Measurements from ENCODE around the gene WDR35.

GRCh38 chr2:16615858-16616719, 49.5 kb downstream of the CYRIA start:
- RRBS = no CpG with 5 or more reads among the region's 19 CpGs

DNA sequence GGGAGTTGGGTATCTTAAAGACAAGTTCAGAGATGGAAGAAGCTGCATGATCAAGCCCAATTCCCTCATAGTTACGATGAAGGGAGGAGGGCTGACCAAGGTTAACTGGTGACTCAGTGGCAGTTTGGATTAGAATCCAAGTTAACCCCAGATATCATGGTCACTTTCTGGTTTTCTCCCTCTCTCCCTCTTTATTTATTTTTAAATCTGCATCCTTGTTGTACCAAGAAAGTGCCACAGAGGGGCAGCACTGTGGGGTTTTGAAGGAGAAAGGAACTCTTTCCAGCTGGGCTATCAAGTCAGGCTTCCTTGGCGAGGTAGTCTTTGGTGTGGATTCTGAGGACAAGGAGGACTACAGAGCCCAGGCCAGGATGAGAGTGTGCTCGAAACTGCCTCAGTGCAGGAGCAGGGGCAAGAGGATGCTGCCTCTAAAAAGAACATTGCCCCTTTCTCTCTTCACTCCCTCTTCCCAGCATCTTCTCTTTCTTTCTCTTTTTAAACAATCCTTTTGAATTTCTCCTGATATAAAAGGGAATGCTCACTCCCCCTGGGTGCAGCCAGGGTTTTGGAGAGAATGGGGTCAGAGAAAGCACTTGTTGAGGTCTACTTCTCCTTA, 47.7 kb downstream of the CYRIA start:
- RRBS = no CpG with 5 or more reads among the region's 3 CpGs

GRCh38 chr2:16628167-16629108, 37.2 kb downstream of the CYRIA start:
- RRBS = no CpG with 5 or more reads among the region's 8 CpGs

- RRBS = no CpG with 5 or more reads among the region's 9 CpGs
Measured at GRCh38 chr2:16656649-16657528, 8.7 kb downstream of the CYRIA start.

GRCh38 chr2:16712904-16713440, 47.3 kb upstream of the CYRIA start:
- RRBS = 56% methylated on average over 3 of the region's 6 CpGs

DNA sequence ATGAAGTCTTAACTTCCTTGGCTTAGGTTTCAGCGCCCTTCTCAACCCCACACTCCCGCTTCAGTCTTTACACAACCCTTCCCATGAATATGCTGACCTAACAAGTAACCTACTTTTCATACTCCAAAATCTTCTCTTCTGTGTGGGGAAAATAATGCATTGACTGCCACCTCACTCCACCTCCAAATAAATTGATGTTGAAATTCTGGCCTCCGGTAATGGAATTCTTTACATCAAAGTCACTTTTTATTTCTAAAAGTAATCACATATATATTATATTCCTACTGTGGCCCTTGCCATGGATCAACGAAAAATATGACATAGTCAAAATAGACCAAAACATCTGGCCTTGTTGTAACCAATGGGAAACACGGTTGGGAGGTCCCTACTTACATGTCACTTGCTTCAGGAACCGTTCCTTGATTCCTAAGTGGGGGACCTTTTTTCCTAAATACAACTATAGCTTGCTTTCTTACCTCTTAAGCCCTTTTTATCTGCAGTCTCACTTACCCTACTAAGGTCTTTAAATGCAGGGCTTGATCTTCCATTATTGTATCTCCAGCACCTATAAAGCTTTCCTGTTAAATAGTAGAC, 1.0 kb downstream of the GEN1 start:
- RRBS = no CpG with 5 or more reads among the region's 6 CpGs

GRCh38 chr2:17756672-17757017, 2.7 kb downstream of the GEN1 start:
- RRBS = no CpG with 5 or more reads among the region's 5 CpGs

GRCh38 chr2:18311234-18311623, 249.2 kb downstream of the RDH14 start:
- RRBS = no CpG with 5 or more reads among the region's 5 CpGs

DNA sequence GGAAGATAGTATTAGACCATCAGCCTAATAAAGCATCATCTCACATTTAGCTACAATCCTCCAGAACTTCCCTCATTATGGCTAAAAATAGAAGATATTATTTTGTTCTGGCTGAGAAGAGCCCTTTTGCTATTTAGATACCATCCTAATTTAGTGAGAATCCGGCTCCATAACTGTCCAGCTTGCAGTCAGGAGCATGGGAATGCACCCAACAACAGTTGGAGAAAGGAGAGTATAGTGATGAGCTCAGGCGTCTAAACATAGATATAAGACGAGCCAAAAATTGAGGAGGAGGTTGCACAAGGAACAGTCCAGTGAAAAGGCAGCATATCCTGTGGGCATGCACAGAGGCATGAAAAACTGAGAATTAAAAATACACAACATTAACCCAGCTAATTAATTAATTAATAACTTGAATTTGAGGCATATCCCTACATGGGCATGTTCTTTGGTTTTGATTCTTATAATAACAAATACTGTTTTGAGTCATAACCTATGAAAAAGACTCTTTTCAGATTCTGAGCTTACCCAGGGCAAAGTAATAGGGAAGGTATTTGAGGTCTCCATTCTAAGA, 311.4 kb downstream of the OSR1 start:
- RRBS = no CpG with 5 or more reads among the region's 3 CpGs

- RRBS = 8% methylated on average over 12 of the region's 69 CpGs
Measured at GRCh38 chr2:19356974-19358222, 1.0 kb downstream of the OSR1 start.

- RRBS = 2% methylated on average over 13 of the region's 35 CpGs
Measured at GRCh38 chr2:19362878-19363517, 4.6 kb upstream of the OSR1 start.

DNA sequence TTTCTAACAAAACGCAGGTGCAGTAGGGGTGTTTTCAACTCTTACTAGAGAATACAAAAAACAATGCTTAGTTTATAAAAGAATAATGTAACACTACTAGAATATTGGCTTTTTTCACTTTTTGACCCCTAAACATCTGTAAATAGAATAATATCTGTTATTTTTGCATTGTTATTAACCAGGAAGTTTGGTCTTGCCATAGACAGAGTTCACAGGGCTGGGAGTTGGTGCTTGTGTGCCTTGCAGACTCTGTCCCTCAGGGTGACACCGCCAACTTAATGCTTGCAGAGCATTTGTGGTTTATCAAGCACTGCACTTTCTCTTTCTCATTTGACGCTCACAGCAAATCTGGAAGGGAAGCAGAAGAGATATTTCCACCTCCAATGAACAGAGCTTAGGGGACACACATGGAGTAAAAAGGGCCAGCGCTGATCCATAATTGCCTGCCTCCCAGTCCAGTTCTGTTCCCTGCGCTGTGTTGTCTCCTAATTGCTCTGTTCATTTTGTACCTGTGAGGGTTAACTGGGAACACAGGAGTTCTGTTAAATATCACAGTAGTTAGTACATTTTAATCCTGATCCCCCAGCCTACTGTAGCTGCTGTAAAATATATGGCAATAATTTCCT, 182.3 kb upstream of the OSR1 start:
- RRBS = no CpG with 5 or more reads among the region's 5 CpGs

DNA sequence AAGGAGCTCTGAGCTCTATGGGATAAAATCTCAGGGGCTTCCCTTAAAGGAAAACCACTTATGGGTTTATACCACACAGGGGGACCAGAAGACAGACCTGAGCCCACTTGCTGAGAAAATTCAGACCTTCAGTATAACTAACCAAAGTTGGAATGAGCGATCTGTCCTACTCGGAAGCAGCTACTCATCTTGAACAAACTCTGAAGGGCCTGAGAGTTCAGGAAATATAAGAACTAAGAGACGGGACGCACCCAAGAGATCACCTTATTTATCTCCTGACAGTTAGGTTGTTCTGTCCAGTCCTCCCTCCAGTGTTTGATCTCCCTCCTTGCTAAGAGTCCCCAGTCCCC, 239.1 kb upstream of the OSR1 start:
- RRBS = no CpG with 5 or more reads among the region's 4 CpGs

DNA sequence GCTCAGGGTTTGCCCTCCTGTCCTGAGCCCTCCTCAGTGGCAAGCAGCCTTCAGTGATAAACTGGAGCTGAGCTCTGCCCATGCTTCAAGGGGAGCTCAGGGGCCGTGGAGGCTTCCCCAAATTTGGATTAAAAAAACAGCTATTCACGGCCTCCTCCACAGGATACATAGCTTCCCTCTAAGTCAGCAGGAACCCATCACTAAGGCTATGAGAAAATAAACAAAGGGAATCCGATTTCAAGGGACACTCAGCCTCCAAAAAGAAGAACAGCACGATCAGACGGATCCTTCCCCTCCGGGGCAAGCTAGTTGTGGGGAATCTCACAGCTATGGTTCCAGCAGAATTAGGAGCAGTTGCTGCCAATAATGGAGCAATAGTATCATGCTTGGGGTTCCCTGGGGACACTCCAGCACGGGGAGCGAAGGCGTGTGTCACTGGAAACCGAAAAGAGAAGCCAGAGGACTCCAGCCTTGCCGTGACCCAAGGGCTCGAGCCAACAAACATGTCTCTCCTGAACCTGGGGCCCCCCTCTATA, 163.1 kb downstream of the TTC32 start:
- RRBS = no CpG with 5 or more reads among the region's 12 CpGs

DNA sequence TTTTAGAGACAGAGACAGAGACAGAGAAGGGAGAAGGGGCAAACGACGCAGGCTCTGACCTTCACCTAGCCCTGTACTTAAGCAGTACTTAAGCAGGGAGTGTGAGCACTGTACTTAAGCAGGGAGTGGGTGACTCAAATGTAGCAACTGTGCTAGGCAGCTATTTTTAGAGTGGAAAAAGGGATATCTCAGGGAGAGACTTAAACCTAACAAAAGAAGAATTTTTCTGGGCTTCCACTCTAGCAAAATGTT, 154.5 kb downstream of the TTC32 start:
- RRBS = no CpG with 5 or more reads among the region's 2 CpGs

DNA sequence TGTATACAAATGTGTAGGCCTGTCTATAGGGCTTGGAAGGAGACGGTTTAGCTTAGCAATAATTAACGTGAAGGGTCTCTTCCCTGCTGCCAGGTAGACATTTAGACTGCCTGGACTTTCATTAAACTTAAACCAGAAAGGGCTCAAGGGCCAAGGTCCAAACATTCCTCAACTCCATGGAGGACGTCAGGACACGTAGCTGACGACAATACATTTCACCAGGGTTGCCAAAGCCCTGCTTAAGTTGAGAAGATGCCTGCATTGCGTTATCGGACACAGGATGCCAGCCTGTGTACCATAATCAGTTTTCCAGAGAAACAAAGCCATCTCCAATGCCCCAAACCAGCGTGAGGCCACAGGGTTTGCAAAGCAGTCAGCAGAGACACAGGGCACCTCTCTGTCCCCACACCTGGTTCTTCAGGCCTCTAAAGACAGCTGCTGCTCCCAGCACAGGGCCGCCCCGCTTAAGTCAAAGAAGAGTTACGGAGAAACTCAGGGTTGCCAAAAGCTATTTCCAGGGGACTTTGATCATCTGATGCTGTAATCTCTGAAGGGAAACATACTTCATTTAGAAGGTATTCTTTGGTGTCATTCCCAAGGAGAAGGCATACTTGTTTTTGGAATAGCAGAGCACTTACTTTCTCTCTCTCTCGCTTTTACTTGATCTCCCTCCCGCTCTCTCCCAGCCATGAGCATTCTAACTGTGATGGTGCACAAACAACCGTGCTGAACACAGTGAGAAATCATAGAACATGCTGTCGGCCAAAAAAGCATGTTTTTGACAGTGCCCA, 46.1 kb downstream of the TTC32 start:
- RRBS = no CpG with 5 or more reads among the region's 15 CpGs

DNA sequence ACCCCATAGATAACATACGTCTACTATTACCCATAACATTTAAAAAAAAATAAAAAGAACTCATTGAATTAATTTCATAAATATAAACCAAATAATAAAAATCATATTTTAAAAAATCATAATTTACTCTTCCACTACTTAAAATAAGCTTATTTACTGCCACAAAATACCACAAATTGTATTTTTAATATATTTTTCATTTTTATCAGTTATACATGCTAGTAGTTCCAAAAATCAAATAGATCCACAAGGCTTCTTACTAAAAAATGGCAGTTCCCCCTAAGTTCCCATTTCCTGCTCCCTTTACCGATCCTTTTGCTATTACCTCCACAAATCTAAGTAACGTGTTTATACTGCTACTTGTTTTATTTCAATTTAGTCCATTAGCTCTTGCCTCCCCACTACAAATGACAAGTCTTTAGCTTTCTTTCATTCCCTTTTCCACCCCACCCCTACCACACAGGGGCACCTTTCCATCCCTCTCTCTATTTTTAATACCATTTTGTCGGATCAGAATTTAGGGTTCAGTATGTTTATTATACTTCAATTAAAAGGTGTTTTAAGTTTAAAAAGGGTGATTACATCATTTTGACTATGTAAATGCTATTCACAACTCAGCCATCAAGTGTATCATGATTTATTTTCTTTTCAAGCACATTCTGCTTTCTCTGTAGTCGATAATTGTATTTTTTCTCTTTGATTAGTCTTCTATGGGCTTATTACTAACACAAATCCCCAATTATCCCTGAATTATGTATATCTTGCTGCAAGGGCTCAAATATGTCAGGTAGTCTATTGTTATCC, 27.0 kb downstream of the WDR35 start:
- RRBS = no CpG with 5 or more reads among the region's 5 CpGs

- RRBS = 2% methylated on average over 4 of the region's 51 CpGs
Measured at GRCh38 chr2:19989983-19990422, at the start of gene WDR35. Gene WDR35, minus strand, starts transcription at chr2:19990105.

DNA sequence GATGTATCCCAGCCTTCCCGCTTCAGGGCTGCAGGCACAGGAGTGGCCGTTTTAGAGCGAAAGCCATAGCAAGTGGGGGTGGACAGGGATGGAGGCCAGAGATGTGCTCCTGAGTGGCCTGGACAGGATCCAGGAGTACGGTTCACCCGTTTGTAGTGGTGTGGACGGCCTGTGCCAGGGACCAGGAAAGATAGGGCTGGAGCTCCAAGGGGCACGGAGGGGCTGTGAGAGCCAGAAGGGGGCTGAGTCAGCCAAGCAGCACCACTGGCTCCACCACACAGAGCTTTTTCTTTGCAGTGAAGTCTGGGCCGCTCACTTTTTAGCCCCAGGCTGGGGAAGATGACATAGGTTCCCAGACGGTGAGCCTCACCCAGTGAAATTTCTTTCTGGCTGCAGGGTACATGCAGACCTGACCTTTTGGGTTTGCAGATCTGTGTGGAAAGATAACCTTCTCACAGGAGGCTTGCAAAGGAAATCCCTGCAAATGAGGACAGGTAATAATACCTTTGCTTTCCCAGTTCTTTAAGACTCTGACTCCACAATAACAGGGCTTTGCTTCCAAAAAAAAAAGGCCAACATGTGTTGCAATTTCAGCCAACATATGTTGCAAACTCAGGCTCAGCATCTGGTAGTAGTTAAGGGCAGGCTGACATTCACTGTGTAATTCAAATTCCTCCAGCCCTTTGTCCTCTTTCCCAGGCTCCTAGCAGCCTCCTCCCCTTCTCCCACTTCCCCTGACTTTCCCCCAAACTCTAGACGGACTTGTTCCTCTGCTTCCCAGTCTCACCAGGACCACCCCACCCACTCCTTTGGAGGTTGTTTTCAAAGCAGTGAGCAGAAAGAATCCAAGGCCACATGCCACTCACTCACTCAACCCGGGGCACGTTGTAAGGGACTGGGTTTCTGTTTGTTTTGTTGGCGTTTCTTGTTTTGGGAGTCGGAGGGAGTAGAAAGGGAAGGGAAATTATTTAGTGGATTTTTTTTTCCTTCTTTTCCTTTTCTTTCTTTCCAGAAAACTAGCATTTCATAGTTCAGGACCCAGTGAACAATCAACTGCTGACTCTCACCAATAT, 20.3 kb upstream of the LAPTM4A start:
- RRBS = no CpG with 5 or more reads among the region's 14 CpGs

DNA sequence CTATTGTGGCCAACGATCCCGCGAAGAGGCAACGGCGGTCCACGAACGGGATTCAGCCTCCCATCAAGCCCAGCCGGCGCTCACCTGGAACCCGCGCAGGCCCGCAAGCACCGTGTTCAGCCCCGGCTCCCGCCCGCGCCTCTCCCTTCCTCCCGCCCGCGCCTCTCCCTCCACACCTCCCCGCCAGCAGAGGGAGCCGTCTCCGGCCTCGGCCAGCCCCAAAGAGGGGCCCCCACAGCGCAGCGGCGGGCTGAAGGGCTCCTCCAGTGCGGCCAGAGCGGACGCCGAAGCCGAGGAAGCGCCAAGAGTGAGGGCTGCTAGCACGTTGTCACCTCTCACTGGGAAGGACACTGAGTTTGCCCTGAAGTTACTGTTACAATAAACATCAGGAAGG, 55.3 kb upstream of the LAPTM4A start:
- RRBS = 32% methylated on average over 11 of the region's 34 CpGs

Measured in iris pigment epithelial cell (primary cell).